ENCODE data around the gene PPP2CA.

DNA sequence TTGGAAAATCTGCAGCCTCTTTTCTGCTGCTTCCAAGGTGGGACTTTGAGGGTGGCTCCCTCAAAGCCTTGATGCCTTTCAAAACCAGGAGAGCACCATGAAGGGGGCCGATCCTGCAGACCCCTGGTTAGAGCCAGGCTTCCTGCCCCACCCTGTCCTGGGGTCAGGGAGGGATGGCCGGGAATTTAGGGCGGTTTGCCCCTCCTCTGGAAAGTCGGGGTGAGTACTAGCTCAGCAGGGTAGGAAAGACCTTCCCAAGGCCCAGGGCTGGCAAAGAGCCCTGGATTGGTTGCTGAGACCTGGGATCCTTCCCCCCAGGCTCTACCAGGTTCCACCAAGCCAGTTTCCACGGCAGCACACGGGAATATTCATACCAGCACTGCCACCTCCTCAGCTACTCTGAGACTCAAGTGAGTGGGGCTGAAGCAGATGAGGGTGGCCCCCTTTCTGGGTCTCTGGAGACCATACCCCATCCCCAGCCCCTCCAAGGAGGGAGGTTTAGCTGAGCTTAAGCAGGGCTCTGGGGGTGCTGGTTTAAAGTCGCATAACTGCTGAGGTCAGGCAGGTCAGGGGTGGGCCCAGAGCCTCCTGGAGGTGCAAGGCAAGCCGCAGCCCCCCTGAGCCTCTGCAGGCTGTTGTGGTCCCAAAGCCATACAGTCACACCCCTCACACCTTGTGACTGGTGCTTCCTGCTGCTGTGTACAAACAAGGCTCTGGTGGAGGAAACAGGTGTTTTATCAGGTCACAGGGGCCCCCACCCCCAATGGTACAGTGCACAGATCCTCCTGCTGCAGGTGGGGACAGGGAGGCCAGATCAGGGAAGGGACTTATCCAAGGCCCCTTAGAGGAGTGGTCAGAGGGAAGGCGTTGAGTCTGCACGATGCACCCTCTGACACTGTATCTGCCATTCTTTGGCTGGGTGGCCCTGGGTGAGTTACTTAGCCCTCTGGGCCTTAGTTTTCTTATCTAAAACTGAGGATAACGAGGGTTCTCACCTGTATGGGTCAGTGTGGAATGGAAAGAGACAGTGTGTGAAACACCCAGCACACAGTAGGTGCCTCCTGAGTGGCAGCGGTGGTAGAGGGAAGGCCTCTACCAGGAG lies 7.9 kb downstream of the TCF7 start:
- PRO-cap: no peak
CAGE:
- cytosol, long polyA minus RNA: no peak
- cytosol, long polyA plus RNA: no peak
- long polyA plus RNA: no peak
- nucleus, long polyA minus RNA: no peak
- nucleus, long polyA plus RNA: no peak

- PRO-cap: no peak
CAGE:
- cytosol, long polyA minus RNA: no peak
- cytosol, long polyA plus RNA: no peak
- long polyA plus RNA: no peak
- nucleus, long polyA minus RNA: no peak
- nucleus, long polyA plus RNA: no peak
Measured at GRCh38 chr5:134134935-134135544, 20.6 kb downstream of the TCF7 start.

DNA sequence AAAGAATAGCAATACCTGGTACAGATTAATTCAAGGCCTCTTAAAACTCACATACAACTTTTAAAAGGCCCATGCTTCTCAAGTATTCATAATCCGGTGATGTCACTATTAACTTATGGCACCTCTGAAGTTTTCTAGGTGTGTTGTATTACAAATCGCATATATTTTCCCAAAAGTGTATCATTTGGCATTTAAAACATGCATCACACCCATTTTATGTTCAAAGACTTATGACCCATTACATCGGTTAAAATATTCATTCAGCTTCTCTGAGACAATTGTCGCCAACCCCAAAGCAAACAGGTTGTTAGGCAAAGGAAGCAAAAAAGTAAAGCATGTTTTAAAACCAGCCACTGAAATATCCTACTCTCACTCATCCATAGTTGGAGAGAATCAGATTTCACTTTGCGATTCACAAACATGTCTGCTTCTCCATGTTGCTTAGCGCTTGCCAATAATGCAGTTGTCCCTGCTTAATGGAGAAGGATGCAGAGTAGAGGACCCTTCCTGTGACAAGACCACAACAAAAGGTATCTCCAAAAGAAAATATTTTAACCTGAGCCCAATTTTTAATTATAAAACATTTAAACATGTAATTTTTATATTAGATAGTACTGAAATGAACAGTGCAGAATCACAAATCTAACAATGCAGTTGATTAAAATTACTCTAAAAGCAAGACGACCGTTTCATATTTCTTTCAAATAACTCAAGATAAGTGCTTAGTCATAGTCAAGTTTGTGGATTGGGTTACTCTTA lies 1.7 kb downstream of the SKP1 start:
- PRO-cap: unidirectional peak, plus-strand start at position 491 of the sequence
CAGE:
- cytosol, long polyA minus RNA: no peak
- cytosol, long polyA plus RNA: no peak
- long polyA plus RNA: no peak
- nucleus, long polyA minus RNA: no peak
- nucleus, long polyA plus RNA: no peak

DNA sequence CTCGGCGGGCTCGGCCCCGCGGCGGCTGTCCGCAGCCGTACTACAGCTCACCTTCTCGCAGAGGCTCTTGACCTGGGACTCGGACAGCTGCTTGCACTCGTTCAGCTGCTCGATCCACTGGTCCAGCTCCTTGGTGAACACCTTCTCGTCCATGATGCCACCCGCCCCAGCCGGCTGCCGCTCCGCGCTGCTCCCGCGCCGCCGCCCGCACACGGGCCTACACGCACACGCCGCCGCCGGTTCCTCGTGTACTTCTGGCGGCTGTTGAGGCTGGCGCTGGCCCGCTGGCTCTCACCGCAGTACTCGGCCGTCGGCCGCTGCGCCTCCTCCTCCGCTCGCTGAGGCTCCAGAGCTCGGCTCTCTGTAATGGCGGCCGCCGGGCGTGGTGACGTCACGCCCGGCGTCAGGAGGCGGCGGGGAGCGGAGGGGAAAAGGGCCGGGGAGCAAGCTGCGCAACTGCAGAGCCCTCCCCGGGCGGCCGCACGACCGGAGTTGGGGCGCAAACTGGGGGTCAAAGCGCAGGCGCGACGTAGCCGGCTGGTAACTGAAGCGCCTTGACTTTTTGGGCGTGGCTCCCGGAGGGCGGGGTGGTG lies at the start of gene PPP2CA:
Gene PPP2CA, minus strand, starts transcription at position 365 of the 593 bp plus-strand sequence.
- PRO-cap: bidirectional peak, plus-strand start outside the sequence, minus-strand start at position 363 of the sequence
CAGE:
- cytosol, long polyA minus RNA: start-site peak on the minus strand centred at position 355 of the sequence, 33 bp wide, 306 reads
- cytosol, long polyA plus RNA: no peak
- long polyA plus RNA: start-site peak on the minus strand centred at position 353 of the sequence, 28 bp wide, 425 and 453 reads in 2 replicates
- nucleus, long polyA minus RNA: start-site peak on the minus strand centred at position 355 of the sequence, 33 bp wide, 898 reads
- nucleus, long polyA plus RNA: no peak

DNA sequence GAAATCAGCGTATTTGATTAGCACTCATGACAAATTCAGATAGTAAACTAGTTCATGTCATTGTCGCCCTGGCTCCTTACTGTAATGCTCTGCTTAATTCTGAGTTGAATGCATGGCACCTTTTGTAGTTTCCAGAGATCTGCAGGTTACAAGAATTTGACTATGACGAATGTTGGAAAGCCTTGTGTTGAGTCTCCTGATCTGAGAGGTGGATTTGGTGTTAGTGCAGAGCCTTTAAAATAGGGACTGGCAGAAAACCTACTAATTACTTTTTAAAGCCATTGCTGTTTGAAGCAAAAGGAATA lies 1.5 kb downstream of the UBE2B start:
- PRO-cap: no peak
CAGE:
- cytosol, long polyA minus RNA: no peak
- cytosol, long polyA plus RNA: no peak
- long polyA plus RNA: no peak
- nucleus, long polyA minus RNA: no peak
- nucleus, long polyA plus RNA: no peak

DNA sequence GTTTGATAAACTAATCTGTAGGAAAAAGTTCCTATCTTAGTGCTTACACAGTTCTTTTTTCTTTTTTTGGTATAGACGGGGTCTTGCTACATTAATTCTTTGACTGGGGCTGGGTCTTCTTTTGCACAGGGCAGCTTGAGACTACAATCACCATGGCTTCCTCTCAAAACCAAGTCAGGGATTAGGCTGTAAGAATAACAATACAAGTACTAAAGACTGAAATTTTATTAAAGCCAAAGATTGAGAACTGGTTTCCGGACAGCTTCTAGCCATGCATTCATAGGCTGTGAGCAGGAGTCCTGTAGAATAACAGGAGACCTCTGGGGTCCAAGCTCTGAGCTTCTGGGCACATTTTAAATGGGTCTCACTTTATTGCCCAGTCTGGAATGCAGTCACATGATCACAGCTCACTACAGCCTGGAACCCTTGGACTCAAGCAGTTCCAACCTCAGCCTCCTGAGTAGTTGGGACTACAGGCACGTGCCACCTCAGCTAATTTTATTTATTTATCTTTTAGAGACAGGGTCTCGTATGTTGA lies 15.5 kb downstream of the CDKN2AIPNL start:
- PRO-cap: no peak
CAGE:
- cytosol, long polyA minus RNA: no peak
- cytosol, long polyA plus RNA: no peak
- long polyA plus RNA: no peak
- nucleus, long polyA minus RNA: no peak
- nucleus, long polyA plus RNA: no peak

DNA sequence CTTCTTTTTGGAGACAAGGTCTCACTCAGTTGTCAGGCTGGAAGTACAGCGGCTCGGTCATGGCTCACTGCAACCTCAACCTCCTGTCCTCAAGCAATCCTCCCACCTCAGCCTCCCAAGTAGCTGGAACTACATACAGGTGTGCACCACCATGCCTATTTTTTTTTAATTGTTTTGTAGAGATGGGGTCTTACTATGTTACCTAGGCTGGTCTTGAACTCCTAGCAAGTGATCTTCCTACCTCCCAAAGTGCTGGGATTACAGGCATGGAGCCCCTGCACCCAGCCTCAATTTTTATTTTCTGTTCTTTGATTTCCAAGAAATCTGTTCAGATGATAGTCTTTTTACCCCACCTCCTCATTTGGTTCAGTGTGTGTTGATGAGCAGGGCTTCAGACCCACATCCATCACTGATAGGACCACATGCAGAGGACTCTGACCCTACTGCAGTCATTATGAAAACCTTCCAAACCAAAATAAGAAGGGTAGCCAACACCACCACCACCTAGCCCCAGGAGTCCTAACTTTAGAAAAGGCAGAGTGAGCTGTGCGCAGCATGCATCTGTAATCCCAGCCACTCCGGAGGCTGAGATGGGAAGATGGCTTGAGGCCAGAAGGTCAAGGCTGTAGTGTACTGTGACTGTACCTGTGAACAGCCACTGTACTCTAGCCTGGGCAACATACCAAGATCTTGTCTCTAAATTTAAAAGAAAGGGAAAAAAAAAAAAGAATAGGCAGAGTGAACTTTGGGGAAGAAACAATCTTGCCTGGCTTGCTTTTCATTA lies 13.2 kb downstream of the CDKN2AIPNL start:
- PRO-cap: no peak
CAGE:
- cytosol, long polyA minus RNA: no peak
- cytosol, long polyA plus RNA: no peak
- long polyA plus RNA: no peak
- nucleus, long polyA minus RNA: no peak
- nucleus, long polyA plus RNA: no peak

GRCh38 chr5:134459208-134459617 lies 47.5 kb upstream of the CDKN2AIPNL start:
- PRO-cap: no peak
CAGE:
- cytosol, long polyA minus RNA: no peak
- cytosol, long polyA plus RNA: no peak
- long polyA plus RNA: no peak
- nucleus, long polyA minus RNA: no peak
- nucleus, long polyA plus RNA: no peak

- PRO-cap: no peak
CAGE:
- cytosol, long polyA minus RNA: no peak
- cytosol, long polyA plus RNA: no peak
- long polyA plus RNA: no peak
- nucleus, long polyA minus RNA: no peak
- nucleus, long polyA plus RNA: no peak
Measured at GRCh38 chr5:134547635-134548685, 22.5 kb downstream of the JADE2 start.

DNA sequence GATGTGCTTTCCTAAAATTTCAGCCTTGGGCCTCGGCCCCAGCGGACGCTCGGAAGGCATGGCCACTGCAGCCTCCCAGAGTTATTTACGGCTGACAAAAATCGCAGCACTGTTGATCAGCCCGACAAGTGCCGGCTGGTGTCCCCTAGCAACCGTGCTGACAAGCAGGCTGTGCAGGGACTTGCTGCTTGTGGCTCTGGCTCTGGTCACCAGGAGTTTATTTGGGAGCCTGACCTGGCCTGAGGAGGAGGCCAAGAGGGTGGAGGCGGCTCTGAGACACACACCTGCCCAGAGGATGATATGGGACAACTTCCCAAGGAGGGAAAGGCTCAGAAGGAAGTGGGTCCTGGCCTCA lies 43.9 kb downstream of the JADE2 start:
- PRO-cap: no peak
CAGE:
- cytosol, long polyA minus RNA: no peak
- cytosol, long polyA plus RNA: no peak
- long polyA plus RNA: no peak
- nucleus, long polyA minus RNA: no peak
- nucleus, long polyA plus RNA: no peak

GRCh38 chr5:134770812-134771165 lies 12.2 kb downstream of the DDX46 start:
- PRO-cap: no peak
CAGE:
- cytosol, long polyA minus RNA: start-site peak on the minus strand at chr5:134770915-134770983, 29 reads; start-site peak on the plus strand at chr5:134770927-134770933, 395 reads
- cytosol, long polyA plus RNA: start-site peak on the plus strand at chr5:134770927-134770979, 127 and 290 reads in 2 replicates
- long polyA plus RNA: start-site peak on the plus strand at chr5:134770907-134771000, 43 and 757 reads in 2 replicates
- nucleus, long polyA minus RNA: start-site peak on the plus strand at chr5:134770931-134770936, 108 reads
- nucleus, long polyA plus RNA: no peak

GRCh38 chr5:134913751-134914666 lies 9.1 kb downstream of the PCBD2 start:
- PRO-cap: no peak
CAGE:
- cytosol, long polyA minus RNA: no peak
- cytosol, long polyA plus RNA: no peak
- long polyA plus RNA: start-site peak on the plus strand at chr5:134913906-134913952, 8 and 6 reads in 2 replicates
- nucleus, long polyA minus RNA: start-site peak on the plus strand at chr5:134913932-134913991, 22 reads
- nucleus, long polyA plus RNA: no peak

GRCh38 chr5:134948693-134949217 lies 19.0 kb upstream of the CATSPER3 start:
- PRO-cap: no peak
CAGE:
- cytosol, long polyA minus RNA: no peak
- cytosol, long polyA plus RNA: no peak
- long polyA plus RNA: no peak
- nucleus, long polyA minus RNA: no peak
- nucleus, long polyA plus RNA: no peak

- PRO-cap: no peak
CAGE:
- cytosol, long polyA minus RNA: no peak
- cytosol, long polyA plus RNA: no peak
- long polyA plus RNA: no peak
- nucleus, long polyA minus RNA: no peak
- nucleus, long polyA plus RNA: no peak
Measured at GRCh38 chr5:134968060-134968628, 437 bp downstream of the CATSPER3 start.

DNA sequence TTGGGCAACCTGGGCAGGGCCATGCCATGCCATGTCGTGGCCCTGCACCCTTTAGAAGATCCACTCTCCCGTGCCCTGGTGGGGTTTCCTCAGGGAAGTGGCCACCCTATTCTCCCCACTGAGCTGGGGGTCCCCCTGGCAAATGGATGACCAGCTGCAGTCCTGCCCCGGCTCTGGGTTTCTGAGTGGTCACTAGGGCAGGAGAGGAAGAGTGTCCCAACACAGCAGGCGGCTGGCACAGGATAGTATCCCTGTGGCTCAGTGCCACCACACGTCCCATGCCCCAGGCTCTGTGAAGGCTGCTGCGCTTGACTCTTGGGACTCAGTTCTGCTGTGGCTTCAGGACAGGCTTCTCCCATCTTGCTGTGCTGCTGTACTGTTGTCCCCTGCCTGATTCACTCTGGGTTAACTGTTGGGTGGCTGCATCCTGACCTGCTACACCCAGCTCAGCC lies 100.9 kb upstream of the PITX1 start:
- PRO-cap: no peak
CAGE:
- cytosol, long polyA minus RNA: no peak
- cytosol, long polyA plus RNA: no peak
- long polyA plus RNA: no peak
- nucleus, long polyA minus RNA: no peak
- nucleus, long polyA plus RNA: no peak

GRCh38 chr5:135139249-135140237 lies 105.5 kb upstream of the PITX1 start:
- PRO-cap: no peak
CAGE:
- cytosol, long polyA minus RNA: no peak
- cytosol, long polyA plus RNA: no peak
- long polyA plus RNA: no peak
- nucleus, long polyA minus RNA: no peak
- nucleus, long polyA plus RNA: no peak

- PRO-cap: no peak
CAGE:
- cytosol, long polyA minus RNA: no peak
- cytosol, long polyA plus RNA: no peak
- long polyA plus RNA: no peak
- nucleus, long polyA minus RNA: no peak
- nucleus, long polyA plus RNA: no peak
Measured at GRCh38 chr5:135140542-135141152, 106.6 kb upstream of the PITX1 start.

- PRO-cap: no peak
CAGE:
- cytosol, long polyA minus RNA: no peak
- cytosol, long polyA plus RNA: no peak
- long polyA plus RNA: no peak
- nucleus, long polyA minus RNA: no peak
- nucleus, long polyA plus RNA: no peak
Measured at GRCh38 chr5:135141737-135142250, 107.8 kb upstream of the PITX1 start.

DNA sequence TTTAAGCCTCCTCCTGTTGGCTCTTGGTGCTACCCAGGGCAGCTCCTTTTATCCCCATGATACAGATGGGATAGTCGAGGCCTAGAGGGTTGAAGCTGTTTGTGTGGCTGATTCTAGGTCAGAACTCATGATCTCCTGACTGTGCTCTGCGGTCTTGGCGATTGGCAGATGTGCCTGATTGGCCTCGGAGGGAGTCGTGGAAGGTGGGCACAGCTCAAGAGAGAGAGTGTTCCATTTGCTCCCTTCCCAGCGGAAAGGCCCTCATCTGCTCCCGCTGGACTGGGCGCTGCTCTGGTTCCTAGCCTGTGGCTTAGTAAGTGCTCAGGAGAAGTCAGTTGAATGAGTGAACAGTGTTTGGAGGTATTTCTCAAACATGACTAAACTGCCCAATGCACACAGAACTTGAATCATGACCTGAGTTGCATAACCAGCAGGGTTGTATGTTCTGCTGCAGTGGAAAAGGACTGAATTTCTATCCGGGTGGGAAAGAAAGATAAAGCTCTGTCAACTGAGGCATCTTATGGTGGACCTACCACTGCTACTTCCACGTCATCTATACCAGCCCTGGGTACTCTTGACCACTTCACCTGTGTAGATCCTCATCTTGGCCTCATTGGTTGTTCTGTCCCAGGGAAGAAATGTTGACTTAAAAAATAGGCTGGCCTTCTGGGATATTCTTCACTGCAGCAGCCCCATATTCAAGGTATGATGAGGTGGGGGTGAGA lies 120.2 kb upstream of the PITX1 start:
- PRO-cap: no peak
CAGE:
- cytosol, long polyA minus RNA: no peak
- cytosol, long polyA plus RNA: no peak
- long polyA plus RNA: no peak
- nucleus, long polyA minus RNA: no peak
- nucleus, long polyA plus RNA: no peak

DNA sequence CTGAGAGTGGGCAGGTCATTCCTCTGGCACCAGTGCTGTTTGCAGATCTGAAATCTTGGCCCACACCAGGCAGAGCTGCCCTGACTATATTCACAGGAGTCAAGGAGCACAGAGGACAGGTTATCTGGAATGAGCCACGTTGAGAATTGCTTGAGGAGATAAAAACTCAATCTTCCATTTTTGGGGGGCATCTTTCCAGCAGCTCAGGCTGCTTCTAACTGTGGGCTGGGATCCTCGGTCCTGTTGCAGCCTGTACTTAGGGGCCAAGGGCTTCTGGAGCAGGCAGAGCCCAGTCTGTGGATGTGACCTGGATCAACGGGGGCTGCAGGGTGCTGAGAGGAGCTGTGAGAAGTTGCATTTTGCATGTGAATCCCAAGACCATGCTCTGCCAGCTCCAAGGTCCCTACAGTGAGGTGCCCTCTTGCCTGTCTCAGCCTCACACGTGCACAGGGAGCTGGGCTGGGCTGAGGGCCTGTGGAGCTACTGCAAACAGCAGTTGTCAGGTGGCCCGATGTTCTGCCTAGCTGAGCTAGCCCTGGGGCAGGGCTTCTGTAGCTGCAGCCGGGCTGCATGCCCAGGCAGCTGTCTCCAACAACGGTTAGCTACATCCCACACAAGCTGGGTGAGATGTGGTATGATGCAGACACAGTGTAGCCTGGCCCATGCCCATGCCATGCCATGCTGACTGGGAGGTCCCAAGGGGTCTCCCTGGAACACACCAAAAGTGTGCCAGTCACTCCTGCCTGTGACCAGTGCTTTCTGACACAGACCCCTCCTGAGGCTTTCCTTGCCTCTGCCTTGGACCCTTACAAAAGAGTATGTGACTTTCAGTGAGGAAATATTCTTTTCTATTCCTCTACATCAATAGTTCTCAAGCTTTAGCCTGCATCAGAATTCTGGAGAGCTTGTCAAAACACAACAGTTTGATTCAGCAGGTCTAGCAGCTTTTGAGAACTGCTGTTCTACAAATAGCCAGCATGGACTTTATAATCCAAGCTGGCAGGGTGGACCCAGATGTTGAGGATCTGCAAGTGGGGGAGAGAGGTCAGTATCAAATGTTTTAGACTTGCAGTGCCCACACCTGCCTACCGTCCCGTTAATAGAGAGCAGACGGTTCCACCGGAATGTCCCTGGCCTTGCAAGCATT lies 62.0 kb downstream of the MACROH2A1 start:
- PRO-cap: no peak
CAGE:
- cytosol, long polyA minus RNA: no peak
- cytosol, long polyA plus RNA: no peak
- long polyA plus RNA: no peak
- nucleus, long polyA minus RNA: no peak
- nucleus, long polyA plus RNA: no peak